Parietal lobe (tissue), 2 donors: ENCODE results near the genes SMN2, SMN1, ZNF366 and ANKRA2.

GRCh38 chr5:68657282-68657791 is 436.5 kb upstream of the SLC30A5 start:
- RAMPAGE, long total RNA: no peak

- RAMPAGE, long total RNA: no peak
Observed at GRCh38 chr5:68962727-68963281, 131.0 kb upstream of the SLC30A5 start.

- RAMPAGE, long total RNA: no peak
Observed at GRCh38 chr5:69419933-69420636, 5.2 kb downstream of the MARVELD2 start.

- RAMPAGE, long total RNA: no peak
Observed at GRCh38 chr5:69495233-69495573, 2.6 kb downstream of the OCLN start.

DNA sequence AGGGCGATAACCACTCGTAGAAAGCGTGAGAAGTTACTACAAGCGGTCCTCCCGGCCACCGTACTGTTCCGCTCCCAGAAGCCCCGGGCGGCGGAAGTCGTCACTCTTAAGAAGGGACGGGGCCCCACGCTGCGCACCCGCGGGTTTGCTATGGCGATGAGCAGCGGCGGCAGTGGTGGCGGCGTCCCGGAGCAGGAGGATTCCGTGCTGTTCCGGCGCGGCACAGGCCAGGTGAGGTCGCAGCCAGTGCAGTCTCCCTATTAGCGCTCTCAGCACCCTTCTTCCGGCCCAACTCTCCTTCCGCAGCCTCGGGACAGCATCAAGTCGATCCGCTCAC is at the start of gene SMN2:
Gene SMN2 (plus strand): TSS at position 134 of the 337 bp plus-strand sequence.
- RAMPAGE, long total RNA: no peak

DNA sequence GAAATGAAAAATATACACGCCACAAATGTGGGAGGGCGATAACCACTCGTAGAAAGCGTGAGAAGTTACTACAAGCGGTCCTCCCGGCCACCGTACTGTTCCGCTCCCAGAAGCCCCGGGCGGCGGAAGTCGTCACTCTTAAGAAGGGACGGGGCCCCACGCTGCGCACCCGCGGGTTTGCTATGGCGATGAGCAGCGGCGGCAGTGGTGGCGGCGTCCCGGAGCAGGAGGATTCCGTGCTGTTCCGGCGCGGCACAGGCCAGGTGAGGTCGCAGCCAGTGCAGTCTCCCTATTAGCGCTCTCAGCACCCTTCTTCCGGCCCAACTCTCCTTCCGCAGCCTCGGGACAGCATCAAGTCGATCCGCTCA is at the start of gene SMN1:
Gene SMN1 (plus strand): TSS at position 166 of the 368 bp plus-strand sequence.
- RAMPAGE, long total RNA: no peak

GRCh38 chr5:71458564-71459031 is 3.1 kb downstream of the BDP1 start:
- RAMPAGE, long total RNA: no peak

DNA sequence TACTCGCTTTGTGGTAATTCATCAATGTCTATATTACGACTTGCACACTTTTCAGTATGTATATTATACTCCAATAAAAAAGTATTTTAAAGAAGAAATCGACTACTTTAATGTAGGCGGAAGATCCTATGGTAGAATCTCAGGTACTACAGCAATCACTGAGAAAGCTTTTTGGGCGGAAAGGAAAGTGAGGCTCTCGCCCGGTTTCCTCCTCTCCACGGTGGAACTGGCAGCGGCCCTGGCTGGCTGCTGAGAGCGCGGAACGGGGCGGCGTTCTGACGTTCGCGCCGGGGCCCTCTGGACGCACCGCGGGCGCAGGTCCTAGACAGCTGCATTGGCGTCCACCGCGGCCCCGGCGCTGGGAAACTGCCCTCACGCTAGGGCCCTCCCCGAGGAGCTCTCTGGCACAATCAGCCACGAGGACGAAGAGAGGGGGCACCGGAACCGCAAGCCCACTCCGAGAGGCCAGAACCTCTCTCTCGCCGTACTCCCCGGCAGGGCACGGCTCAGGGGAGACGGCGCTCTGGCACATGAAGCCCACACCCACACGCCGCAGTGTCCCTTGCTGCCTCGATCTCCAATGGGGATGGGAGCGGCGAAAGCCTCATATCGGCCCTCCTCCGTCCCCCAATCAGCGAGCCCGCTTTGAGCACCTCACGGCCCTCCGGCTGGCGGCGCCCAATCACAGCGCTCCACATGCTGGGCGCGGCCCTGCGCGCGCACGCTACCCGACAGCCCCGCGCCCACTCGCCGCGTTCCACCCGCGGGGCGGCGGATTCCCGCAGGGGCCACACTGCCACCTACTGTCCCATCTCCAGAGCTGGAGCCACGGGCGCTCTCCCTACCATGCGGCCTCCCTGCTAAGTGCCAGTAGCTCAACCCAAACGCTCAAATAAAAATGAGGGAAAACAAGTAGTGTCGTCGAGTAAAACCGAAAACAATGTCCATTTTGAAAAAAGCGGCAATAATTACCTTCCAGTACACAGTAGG is 12.0 kb downstream of the MRPS27 start:
- RAMPAGE, long total RNA: no peak

- RAMPAGE, long total RNA: no peak
Observed at GRCh38 chr5:72377928-72378165, 57.7 kb downstream of the PTCD2 start.

DNA sequence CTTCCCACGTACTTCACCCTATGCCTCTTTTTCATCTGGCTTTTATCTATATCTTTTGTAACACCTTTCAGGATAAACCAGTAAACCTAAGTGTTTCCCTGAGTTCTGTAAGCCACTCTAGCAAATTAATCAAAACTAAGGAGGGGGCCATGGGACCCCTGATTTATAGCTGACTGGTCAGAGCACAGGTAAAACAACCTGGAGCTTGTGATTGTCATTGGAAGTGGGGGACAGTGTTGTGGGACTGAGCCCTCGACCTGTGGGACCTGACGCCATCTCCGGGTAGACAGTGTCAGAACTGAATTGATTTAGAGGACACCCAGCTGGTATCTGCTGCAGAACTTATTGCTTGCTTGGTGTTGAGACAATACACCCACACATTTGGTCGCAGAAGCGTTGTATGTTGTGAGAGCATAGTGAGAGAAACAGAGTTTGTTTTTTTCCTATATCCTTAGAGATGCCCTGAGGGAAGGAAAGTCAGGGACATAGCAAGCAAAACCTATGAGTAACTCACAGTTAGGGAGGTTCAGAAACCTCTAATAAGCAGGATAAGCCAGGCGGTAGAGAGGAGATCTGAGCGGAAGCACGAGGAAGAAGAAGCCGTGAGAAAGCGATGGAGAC is 59.6 kb downstream of the PTCD2 start:
- RAMPAGE, long total RNA: no peak

DNA sequence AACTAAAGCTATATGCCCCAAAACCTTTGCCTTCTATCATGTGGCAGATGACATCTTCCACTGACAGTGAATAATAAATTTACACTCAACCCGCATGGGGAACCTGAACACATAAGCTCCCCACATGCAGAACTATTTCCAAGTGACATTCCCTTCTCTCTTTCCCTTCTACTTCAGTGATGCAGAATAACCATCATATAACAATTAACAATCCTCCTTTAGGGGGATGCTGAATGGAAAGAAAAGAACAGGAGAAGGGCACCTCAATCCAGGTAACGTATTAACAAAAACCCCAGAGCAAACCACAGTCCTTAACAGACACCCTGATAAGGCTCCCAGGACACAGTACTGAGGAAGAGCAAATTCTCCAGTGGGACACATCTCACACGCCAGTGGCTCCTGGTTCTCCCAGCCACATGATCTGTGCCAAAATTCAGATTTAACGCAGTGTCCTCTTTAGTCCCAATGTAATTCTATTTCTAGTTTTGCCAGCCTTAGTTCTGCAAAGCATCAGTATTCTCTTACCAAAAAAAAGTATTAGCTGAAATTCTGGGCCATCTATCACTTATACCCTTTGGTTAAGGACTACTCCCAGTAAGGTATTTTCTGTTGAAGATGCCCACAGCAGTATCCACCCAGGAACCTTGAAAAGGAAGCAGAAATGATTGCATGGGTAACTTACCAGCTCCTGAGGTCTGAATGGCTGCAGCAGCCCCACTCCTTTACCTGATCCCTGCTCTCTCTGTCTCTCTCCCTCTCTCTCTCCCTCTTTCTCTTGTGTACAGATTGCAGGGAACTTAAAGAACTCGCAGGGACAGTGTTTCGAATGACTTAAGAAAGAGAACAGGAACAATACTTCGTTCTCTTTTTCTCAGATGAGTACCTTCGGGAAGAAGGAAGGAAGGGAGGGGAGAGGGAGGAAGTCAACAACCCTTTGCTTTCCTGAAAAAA is at the start of gene ZNF366:
Gene ZNF366 (minus strand): TSS at position 842 of the 951 bp plus-strand sequence.
- RAMPAGE, long total RNA: no peak

DNA sequence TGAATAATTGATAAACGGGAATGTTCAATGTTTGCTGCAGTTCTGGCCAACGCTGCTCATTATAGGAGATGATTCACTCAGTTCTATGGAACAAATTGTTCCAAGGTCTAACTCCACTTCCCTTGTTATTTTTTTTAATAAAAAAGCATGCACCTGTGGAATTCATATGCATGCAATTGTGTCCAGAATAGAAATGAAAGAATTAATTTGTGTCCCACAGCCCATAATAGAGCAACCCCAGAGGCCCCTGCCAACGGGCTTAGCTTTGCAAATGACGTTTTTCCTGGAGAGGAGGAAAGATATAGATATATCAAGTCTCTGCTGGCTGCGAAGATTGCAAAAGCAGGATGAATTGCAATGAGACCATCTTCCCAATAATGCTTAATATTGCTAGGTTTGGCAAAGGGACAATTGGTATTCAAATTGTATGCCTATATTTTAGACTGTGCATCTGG is 97.3 kb upstream of the ZNF366 start:
- RAMPAGE, long total RNA: no peak

GRCh38 chr5:73120961-73121440 is 626 bp downstream of the TMEM171 start:
- RAMPAGE, long total RNA: no peak

- RAMPAGE, long total RNA: no peak
Observed at GRCh38 chr5:73419133-73419915, 29.3 kb downstream of the FOXD1 start.

- RAMPAGE, long total RNA: no peak
Observed at GRCh38 chr5:73544392-73545191, 20.8 kb downstream of the ANKRA2 start.

DNA sequence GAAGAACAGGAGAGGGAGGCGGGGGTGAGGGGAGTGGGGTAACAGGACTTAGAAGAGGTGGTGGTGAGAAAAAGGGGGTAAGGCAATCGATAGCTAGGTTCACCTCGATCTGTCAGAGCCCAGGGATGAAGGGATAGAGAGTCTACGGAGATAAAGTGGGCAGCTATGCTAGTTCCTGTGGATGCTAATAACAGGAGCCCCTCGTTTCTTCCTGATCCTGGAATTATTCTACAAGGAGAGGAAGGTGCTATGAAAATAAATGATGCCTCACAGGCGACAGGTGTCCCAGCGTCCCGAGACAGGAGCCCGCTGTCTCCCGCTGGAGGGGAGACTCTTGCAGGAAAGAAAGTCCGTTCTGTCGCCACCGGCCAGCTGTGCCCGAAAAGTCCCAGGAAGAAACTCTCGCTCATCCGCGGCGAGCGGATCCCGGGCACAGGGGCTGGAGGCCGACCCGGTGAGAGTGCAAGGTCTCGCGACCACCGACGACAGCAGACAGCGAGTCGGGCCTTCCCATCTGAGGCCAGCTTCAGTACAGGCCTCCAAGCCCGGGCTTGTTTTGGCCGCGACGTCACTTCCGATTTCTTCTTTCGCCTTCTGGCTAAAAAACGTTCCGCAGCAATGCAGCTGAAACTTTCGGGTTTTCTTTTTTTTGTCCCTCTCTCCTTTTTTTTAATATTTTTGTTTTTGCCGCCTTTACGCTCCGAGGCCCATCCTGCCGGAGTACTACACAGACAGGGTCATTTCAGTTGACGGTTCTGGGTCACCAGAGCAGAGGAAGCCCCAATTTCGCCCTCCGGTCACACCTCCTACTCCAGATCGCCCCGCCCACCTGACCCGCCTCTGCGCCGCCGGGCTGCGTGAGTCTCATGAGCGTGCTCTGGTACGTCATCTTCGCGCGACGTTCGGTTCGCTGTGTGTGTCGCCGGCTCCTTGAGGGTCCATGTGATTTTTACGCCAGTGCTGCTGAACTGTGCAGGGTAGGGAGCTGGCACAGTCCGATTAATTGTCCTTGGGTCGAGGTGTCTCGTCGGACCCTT is at the start of gene ANKRA2:
Gene ANKRA2 (minus strand): TSS at position 779 of the 1,037 bp plus-strand sequence.
- RAMPAGE, long total RNA: no peak

- RAMPAGE, long total RNA: no peak
Observed at GRCh38 chr5:73857782-73858684, 232.0 kb downstream of the ARHGEF28 start.

- RAMPAGE, long total RNA: no peak
Observed at GRCh38 chr5:73897696-73898351, 271.8 kb downstream of the ARHGEF28 start.

- RAMPAGE, long total RNA: no peak
Observed at GRCh38 chr5:74411680-74412156, 228.8 kb downstream of the ENC1 start.

DNA sequence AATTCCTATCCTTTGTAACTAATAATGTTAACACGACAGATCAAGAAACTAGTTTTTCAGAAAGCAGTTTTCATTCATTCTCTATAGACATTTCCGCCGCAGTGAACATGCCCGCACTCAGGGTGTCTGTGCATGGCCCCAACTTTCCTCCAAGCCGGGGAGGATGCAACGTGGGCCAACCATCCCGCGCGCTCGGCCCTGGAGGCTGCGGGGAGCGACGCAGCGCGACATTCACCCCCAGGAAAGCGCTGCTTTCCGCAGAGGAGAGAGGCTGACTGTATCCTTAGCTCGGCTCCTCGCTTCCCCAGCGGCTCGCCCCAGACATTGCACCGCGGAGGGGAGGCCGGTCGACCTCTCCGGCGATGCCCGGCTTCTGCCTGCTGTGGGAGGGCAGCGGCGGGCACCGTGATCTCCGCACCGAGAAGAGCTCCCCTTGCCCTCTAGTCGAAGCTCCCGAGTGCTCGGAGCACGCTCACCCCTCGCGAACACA is 737 bp downstream of the ENC1 start:
- RAMPAGE, long total RNA: no peak